Islet of Langerhans (tissue), 1 donor: ENCODE results near the gene BDKRB1.

- RRBS, result no CpG with 5 or more reads among the region's 14 CpGs
Observed at GRCh38 chr14:95535771-95536604, 1.1 kb downstream of the GLRX5 start.

DNA sequence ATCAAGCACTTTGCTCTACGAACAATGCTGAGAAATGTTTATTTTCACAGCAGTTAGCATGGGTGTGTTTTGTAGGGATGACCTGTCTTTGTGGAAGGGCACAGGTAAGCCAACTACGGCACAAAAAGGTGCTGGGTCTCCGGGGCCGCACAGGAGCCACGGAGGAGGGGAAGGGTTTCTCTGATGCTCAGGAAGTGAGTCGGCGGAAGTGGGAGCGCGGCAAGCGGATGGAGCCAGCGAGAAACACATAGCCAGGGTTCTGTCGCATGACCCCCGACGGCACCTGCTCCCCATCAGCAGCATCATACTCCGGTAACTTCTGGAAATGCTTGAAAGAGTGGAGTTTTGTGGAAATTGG lies 65.5 kb upstream of the TCL1B start:
- RRBS, result no CpG with 5 or more reads among the region's 15 CpGs

DNA sequence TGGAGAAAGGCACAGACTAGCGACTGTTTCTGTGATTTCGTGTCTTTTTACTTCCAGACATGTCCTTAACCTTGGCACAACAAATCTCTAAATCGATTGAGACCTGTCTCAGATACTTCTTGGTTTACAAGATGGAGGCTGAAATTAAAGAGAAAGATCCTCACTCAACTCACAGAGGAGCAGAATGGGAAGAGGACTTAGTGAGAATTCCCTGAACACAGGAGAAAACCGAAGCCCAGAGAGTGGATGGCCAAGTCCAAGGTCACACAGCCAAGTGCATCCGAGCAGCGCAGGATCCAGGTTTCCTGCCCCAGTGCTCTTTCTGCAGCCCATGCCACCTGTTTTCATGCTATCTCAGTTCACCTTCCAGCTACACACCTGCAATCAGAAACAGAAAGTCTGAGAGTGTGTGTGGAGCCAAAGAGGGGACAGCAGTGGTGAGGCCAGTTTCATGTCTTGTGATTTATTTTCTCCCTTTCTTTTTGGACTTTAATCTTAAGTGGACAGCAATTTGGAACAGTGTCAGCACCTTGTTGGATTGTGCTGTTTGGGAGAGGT lies 22.9 kb upstream of the TCL1B start:
- RRBS, result no CpG with 5 or more reads among the region's 6 CpGs

GRCh38 chr14:95725792-95726480 lies 12.0 kb upstream of the TCL1A start:
- RRBS, result no CpG with 5 or more reads among the region's 9 CpGs

DNA sequence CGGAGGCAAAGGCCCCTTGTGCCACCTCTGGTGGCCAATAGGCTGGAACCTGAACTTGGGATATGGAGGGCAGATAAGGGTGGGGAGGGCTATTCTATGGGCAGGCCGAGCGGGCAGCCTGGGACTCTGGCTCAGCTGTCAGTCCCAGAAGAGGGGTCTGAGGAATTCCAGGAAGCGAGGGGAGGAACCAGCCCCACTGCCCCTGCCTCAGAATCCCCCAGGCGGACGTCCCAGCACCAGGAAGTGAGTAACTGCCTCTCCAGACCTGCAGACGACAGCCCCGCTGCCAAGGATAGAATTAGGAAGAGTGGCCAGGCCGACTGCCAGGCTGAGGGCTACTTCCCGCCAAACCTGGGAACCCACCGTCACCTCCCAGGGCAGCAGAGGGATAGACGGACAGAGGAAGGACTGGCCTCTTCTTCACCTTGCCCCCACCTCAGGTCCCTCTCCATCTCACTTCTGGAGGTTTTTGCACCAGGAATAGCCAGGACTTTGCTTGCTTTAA lies 6.7 kb upstream of the BDKRB2 start:
- RRBS, result no CpG with 5 or more reads among the region's 12 CpGs

GRCh38 chr14:96226693-96227085 lies 22.1 kb downstream of the BDKRB2 start:
- RRBS, result no CpG with 5 or more reads among the region's 6 CpGs

DNA sequence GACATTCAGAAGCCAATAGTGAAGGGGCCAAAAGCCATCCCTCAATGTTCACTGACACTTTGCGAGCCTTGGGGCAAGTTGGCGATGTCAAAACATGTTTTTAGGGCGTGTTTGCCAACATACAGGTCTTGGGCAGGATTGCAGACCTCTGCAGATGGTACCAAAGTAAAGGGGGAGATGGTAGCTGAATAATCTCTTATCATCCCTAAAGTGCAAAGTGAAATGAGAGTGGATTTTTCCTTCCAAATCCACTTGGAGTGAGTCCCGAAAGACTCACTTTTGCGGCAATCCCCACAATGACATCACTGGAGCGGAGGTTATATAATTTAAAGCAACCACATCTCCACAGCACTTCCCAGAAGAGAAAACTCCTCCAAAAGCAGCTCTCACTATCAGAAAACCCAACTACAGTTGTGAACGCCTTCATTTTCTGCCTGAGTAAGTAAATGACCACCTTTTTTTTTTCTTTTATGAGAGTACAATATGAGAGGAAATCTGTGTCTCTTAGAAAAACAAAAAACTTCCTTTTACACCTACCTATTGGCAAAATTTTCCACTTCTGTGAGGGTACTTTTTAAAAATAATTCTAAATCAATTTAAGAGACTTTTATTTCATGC lies at the start of gene BDKRB1:
TSS of gene BDKRB1 (plus strand) at position 348 of the 618 bp plus-strand sequence.
- RRBS, result no CpG with 5 or more reads among the region's 7 CpGs

GRCh38 chr14:96283896-96284453 lies 28.0 kb downstream of the BDKRB1 start:
- RRBS, result no CpG with 5 or more reads among the region's 11 CpGs

GRCh38 chr14:96403373-96403812 lies 11.5 kb downstream of the AK7 start:
- RRBS, result no CpG with 5 or more reads among the region's 3 CpGs

DNA sequence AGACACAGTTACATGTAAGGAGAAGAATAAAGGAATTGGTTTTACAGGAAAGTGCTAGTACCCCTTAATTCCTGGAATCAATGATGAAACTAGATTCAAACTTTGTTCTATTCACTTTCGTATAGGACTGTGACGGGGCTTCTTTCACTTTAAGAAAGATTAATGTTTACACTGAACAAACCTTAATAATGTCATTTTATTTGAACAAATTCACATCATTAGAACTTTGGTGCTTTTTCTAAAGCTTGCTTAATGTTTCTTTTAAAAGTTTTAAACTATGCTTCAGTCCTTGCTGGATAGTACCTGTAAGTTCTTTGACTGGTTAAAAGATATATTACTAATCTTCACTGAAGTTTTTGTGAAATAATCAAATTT lies 36.0 kb downstream of the PAPOLA start:
- RRBS, result no CpG with 5 or more reads among the region's 2 CpGs

- RRBS, result no CpG with 5 or more reads among the region's 5 CpGs
Observed at GRCh38 chr14:96573435-96574076, 71.4 kb downstream of the PAPOLA start.

DNA sequence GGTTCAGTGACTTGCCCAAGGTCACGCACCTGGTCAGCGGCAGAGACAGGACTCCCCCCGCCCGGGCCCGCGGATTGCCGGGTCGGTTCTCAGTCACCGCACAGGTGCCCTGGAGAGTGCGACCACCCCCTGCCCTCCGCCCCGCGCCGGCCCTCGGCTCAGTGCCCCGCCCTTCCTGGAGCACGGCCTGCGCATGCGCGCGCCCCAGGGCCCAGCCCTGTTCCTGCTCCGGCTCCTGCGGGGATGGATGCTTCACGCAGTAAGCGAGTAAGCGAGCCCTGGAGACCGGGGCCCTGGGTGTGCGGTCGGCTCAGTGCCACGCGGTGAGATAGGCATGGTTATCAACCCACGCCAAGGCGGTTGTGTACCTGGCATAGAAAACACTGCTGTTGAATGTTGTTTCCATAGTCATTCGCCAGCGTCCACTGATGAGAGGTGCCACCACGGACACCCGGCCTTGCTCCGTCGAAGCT lies 90.4 kb downstream of the PAPOLA start:
- RRBS, result 4% methylated on average over 19 of the region's 39 CpGs

DNA sequence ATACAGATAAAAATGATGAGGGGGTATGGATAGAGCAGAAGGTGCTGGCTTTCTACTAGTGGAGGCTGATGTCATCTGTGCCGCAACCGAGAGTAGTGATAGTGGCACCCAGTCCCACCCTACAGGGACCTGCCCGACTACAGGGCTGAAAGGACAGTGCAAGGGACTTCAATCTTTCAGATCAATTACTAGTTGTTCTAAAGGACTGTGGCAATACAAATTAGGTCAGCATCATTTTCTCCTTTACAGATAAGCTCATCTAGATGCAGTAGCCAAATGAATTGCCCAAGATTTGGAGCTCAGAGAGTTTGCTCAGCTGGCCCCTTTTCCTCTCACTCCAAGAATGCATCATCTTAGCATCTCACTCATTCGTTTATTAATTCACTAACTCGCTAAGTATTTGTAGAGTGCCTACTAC lies 806.1 kb downstream of the VRK1 start:
- RRBS, result no CpG with 5 or more reads among the region's 5 CpGs

DNA sequence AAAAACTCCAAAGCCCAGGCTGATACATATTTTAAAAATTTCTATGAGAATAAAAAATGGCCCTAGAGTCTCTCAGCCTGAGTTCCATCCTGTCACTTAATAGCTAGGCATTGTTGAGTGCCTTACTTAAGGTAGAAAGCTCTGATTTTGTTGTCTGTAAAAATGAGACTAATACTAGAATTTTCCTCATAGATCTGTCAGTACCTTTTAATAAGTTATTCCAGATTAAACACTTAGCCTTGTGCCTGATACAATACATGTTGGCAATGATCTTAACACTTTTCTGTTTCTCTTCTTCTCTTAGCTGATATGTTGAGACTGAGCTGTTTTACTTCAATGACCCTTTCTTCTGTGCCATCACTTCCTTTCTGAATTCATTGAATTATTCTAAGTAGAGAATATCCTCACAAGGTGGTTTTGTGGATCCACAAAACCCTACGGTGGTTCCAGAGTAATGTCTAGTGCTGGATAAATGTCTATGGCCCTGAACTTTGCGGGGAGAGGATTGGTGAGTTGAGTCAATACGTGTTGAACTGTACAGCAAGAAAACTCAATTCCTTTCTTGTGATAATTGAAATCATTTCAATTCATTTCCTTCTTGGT lies 1177.4 kb downstream of the VRK1 start:
- RRBS, result no CpG with 5 or more reads among the region's 3 CpGs

GRCh38 chr14:98147117-98147511 lies 1124.9 kb downstream of the BCL11B start:
- RRBS, result no CpG with 5 or more reads among the region's 5 CpGs

- RRBS, result no CpG with 5 or more reads among the region's 27 CpGs
Observed at GRCh38 chr14:99036565-99037436, 235.2 kb downstream of the BCL11B start.

DNA sequence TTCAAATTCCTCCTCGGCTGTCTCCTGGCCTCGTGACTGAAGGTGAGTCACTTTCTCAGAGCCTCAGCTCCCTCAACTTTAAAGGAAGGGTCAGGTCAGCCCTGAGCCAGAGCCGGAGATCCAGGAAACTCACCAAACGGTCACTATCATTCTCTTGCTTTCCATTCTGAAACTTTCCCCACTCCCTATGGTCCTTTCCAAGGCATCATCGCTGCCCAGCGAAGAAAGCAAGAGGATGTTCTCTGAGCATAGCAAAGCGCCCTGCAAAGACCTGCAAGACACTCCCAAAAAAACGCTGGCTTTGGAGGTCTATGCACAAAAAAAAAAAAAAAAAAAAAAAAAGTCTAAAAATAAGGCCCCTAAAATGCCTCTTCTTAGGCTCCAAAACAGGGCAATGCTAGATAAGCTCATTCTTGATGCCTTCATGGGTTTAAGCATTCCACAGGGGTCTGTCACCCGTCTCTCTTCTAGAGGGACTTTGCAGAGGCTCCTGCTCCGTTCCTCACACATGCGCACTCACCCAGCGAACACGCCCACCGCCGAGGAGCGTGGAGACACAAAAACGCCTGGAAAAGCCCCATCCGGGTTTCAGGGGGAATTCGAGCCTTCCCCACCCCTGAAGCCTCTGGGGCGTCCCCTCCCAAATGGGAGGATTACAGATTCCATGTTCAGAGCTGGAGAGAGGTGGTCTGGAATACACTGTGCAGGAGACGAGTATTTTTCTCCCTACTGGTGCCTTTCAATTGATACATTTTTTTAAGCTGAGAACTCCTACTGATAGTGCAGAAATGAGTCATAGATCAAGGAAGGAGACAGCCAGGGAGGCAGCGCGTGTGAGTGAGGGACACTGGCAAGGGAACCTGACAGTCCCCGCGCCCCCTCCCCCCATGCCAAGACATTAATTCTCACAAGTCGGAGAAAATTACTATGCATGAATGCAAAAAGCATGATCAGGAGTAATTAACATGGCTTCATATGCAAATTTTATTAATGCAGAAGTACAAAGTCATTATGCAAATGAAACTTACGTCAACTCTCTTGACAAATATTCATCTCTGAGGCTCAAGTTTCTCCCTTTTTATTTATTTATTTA lies 37.1 kb downstream of the BCL11B start:
- RRBS, result no CpG with 5 or more reads among the region's 27 CpGs

GRCh38 chr14:99236654-99237574 lies 35.1 kb downstream of the BCL11B start:
- RRBS, result no CpG with 5 or more reads among the region's 9 CpGs

DNA sequence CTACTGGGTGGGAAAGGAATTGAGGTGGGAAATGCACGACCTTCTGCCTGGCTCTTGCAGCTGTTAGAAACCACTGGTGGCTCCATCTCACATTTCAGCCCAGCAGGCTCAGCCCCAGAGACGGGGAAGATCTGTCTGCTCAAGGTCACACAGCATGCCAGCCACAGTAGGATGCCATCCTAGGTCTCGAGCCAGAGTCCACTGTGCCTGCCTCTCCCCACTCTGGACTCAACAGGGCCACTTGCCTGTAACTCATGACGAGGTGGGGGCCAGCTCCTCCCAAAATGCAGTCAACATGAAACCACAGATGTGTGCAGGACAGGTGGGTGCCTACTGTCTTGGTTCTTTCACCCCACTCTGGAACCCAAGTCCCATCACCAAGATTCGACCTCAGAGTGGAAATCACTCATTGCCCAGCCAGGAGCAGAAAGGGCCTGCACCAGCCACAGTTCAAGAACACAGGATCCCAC lies 23.2 kb downstream of the BCL11B start:
- RRBS, result no CpG with 5 or more reads among the region's 5 CpGs

DNA sequence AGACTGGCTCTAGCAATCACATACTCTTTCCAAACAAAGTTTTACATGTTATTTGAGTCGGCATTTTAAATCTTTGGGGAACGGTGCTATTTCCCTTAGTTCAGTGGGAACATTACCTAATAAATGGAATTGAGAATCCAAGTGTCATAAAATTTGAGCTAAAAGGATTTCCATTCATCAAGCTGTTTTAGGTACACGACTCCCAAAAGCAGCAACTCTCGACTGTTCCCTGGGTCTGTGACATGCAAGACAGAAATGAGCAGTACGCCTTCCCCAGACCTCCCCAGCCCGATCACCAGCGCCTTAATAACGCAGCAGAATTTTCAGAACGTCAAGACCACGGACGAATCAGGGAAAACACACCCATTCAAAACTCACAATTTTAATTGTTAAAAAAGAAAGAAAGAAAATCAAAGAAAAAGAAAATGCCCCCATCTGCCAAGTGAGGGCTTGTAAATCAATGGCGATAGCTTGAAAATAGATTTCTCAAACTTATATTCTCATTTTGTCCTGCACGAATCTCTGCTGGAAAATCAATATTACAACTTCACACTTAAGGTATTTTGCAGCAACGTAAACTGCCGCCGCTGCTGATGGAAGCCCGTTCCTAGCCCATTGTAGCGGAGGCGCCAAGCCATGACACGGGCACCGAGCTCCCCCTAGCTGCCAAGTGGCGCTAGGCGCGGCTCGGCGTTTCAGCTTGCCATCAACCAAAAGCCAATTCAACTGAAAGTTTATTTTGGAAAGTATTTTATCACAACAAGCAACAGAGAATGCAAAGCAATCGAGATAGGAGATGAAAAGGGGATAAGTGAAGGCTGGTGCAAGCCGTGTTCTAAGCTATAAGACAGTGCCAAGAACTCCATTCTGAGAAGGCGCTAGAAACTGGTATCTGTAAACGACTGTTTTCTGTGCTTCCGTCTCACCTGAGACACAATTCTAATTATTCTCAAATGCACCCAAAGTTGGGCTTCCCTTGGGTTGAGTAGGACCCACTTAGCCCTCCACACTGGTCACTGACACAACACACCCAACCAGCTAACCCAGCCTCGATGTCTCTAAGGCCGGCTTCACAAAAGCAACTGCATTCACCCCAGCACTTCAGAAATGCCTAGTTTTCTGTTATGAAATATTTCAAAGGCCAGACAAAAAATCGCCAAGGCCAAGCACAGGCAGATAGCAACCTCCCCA lies 5.5 kb downstream of the BCL11B start:
- RRBS, result no CpG with 5 or more reads among the region's 34 CpGs